Metastatic Breast Carcinoma in the Ovary (tissue), 3 donors: ENCODE measurements around a stretch of chr9.

DNA sequence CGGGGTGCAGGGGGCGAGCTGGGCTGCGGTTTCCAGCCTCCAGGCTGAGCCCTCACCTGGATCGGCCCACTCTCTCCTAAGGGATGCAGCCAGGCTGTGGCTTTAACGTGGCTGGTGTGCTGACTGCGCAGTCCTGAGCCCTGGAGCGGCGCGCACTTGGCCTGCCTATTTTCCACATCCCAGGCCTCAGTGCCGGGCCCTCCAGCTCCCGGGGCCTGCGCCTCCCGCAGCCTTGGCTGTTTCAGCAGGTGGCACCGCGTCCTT is 27.0 kb downstream of the WDR5 start:
- PRO-cap, 3 experiments: no peak in any of the 3 experiments

DNA sequence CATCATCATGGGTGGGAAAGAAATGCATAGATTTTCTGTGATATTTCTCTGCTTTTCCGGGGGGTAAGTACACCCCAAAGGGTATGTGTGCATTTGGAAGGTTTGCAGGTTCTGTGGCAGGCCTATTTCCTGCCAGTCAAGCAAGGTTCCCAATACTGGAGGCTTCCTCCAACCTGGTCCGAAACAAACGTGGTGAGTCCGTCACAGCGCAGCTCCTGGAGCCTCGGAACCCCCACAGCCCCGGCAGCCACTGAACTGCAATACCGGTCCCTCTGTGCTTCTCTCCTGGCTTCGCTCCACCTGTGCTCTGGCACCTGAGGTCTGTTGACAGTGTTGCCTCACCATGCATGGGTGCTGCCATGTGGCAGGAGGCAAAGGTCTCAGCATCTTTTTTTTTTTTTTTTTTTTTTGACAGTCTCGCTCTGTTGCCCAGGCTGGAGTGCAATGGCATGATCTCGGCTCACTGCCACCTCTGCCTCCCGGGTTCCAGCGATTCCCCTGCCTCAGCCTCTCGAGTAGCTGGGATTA is 85.4 kb downstream of the WDR5 start:
- PRO-cap, 3 experiments: no peak in any of the 3 experiments

GRCh38 chr9:134267761-134268462 is 58.3 kb upstream of the RXRA start:
- PRO-cap, 3 experiments: no peak in any of the 3 experiments

- PRO-cap, 3 experiments: no peak in any of the 3 experiments
Observed at GRCh38 chr9:134307534-134307994, 18.7 kb upstream of the RXRA start.

DNA sequence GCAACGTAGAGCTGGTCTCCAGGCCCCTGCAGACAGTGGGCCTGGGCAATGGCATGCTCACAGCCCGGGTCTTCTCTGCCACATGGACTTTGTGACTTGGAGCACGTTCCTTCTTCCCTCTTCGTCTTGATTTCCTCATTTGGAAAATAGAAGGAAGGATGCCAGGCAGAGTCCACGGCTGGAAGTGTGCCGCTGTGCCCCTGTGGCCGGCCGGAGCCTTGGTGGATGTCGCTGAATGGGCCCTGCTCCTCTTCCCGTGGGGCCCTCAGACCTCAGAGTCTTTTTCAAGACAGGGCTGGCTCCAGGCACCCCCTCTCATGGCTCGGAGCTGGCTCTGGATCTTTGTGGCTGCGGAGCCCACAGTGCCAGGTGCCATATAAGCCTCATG is 10.1 kb downstream of the RXRA start:
- PRO-cap, 3 experiments: no peak in any of the 3 experiments

DNA sequence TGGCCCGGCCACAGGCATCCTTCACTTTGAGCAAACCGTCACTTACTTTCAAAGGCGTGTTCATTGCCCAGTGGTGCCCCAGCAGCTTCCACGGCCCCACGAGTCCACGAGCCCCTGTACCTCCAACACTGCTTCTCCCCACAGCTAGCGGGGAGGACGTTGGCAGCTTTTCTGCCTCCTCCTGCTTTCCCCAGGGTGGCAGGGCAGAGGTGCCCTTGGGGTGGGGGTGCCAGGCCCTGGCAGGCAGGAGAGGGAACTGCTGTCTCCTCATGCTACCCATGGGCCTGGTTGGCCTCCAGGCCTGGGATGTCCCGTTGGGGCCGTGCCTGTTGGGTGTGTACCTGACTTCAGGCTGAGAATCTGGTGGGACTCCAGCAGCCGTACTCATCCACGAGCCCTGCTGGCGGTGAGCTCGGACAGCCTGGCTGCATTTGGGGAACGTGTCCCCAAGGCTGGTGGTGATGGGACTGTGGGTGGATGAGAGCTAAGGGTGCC is 27.3 kb downstream of the RXRA start:
- PRO-cap, 3 experiments: no peak in any of the 3 experiments

- PRO-cap, 3 experiments: peak in 3 of 3 experiments; most common minus-strand start chr9:134361034 (in 2)
Observed at GRCh38 chr9:134360785-134361736, 34.8 kb downstream of the RXRA start.

GRCh38 chr9:134437606-134438251 is 111.5 kb downstream of the RXRA start:
- PRO-cap, 3 experiments: no peak in any of the 3 experiments

DNA sequence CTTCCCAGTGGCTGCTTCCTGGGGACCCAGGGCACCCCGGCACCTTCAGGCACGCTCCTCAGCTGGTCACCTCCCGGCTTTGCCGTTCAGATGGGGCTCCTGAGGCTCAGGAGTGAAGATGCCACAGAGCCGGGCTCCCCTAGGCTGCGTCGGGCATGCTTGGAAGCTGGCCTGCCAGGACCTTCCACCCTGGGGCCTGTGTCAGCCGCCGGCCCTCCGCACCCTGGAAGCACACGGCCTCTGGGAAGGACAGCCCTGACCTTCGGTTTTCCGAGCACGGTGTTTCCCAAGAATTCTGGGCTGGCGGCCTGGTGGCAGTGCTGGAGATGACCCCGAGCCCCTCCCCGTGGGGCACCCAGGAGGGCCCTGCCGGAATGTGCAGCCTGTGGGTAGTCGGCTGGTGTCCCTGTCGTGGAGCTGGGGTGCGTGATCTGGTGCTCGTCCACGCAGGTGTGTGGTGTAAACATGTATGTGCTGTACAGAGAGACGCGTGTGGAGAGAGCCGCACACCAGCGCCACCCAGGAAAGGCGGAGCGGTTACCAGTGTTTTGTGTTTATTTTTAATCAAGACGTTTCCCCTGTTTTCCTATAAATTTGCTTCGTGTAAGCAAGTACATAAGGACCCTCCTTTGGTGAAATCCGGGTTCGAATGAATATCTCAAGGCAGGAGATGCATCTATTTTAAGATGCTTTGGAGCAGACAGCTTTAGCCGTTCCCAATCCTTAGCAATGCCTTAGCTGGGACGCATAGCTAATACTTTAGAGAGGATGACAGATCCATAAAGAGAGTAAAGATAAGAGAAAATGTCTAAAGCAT is 113.2 kb downstream of the RXRA start:
- PRO-cap, 3 experiments: peak in 3 of 3 experiments; most common plus-strand start position 484 of the sequence (in 3)

DNA sequence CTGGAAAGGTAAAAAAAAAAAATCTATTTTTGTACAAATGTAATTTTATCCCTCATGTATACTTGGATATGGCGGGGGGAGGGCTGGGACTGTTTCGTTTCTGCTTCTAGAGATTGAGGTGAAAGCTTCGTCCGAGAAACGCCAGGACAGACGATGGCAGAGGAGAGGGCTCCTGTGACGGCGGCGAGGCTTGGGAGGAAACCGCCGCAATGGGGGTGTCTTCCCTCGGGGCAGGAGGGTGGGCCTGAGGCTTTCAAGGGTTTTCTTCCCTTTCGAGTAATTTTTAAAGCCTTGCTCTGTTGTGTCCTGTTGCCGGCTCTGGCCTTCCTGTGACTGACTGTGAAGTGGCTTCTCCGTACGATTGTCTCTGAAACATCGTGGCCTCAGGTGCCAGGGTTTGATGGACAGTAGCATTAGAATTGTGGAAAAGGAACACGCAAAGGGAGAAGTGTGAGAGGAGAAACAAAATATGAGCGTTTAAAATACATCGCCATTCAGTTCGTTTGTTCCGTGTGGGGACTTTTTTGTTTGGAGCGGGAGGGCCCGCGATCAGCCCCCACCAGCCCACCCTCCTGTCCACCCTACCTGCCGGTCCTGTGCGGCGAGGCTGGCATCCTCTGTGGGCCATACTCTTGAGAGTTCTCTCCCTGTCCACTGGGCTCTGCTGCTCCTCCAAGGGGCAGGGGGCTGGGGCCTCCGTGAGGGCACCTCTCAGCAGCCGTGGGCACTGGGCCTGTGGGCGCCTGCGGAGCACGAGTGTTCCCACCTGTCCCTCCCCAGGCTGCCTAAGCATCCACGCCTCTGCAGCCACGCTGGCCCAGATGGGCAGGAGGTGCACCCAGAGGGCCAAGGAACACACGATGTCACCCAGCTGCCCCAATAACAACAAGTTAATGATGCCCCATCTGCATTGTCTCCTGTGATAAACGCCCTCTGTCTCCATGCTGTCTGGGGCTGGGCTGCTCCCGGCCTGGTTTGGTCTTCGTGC is 114.1 kb downstream of the RXRA start:
- PRO-cap, 3 experiments: no peak in any of the 3 experiments

DNA sequence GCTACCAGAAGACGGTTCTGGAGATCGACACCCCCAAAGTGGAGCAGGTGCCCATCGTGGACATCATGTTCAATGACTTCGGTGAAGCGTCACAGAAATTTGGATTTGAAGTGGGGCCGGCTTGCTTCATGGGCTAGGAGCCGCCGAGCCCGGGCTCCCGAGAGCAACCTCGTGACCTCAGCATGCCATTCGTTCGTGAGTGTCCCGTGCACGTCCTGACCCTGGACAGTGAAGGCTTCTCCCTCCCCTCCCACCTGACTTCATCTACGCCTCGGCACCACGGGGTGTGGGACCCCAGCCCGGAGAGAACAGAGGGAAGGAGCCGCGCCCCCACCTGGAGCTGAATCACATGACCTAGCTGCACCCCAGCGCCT is 38.5 kb upstream of the FCN2 start:
- PRO-cap, 3 experiments: no peak in any of the 3 experiments

- PRO-cap, 3 experiments: no peak in any of the 3 experiments
Observed at GRCh38 chr9:134922337-134922877, 4.7 kb upstream of the FCN1 start.

- PRO-cap, 3 experiments: no peak in any of the 3 experiments
Observed at GRCh38 chr9:135120205-135120723, 32.8 kb downstream of the OLFM1 start.

DNA sequence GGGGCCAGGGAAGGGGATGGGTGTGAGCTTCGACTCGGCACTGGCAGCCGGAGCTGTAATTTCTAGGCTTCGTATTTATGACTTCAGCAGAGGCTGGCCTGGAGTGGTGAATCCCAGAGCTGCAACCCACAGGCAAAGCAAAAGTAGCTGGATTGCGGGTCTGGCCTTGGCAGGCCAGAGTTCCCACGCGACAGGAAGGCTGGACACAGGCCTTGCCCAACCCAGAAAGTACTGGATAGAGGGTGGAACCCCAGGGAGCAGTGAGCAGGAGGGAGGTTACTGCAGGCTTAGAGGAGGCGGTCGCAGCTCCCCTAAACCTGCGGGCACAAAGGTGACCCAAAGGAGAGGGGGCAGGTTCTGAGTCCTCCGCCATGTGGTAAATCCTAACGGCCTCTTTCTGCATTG is 126.2 kb upstream of the PPP1R26 start:
- PRO-cap, 3 experiments: no peak in any of the 3 experiments

GRCh38 chr9:135906047-135906262 is 1.4 kb downstream of the CAMSAP1 start:
- PRO-cap, 3 experiments: peak in 1 of 3 experiments; most common plus-strand start chr9:135906107 (in 1)

GRCh38 chr9:135978767-135979681 is 17.9 kb upstream of the UBAC1 start:
- PRO-cap, 3 experiments: no peak in any of the 3 experiments

DNA sequence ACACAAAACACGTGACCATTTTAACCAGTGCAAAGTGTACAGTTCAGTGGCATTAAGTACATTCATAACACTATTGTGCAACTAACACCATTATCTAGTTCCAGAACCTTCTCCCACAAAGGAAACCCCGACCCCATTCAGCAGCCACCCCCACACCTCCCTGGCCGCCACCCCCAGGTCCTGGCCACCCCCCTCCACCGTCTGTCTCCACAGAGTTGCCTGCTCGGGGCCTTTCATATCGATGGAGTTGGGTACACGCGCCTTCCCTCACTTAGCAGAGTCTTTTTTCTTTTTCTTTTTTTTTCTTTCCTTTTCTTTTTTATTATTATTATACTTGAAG is 33.7 kb upstream of the UBAC1 start:
- PRO-cap, 3 experiments: no peak in any of the 3 experiments

DNA sequence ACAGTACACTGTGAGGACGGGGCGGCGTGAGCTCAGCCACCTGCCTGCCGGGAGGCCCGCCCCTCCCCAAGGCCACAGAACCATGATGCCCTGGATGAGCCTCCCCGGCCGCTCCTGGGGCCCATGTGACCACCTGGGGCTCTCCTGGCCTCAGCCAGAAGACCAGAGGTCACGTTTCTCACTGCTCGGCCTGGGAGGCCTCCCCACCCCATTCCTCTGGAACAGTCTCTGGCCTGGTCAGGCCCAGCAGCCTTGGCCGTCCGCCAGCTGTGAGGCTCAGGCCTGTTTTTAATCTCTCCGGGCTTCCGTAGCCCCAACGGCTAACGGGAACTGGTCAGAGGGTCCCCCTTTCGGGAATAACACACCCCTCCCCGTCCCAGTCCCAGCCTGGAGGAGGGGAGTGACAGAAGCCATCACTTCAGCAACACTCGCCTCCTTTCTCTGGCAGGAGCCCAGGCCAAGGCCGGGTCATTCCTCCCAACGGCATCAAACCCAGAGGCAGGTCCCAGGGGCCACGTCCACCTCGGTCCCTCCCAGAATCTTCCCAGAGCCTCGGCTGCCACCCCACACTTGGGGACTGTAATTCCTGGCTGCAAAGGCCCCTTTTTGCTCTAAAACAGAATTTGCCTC is 51.0 kb upstream of the UBAC1 start:
- PRO-cap, 3 experiments: no peak in any of the 3 experiments

- PRO-cap, 3 experiments: no peak in any of the 3 experiments
Observed at GRCh38 chr9:136098764-136099260, 3.7 kb upstream of the NACC2 start.

- PRO-cap, 3 experiments: no peak in any of the 3 experiments
Observed at GRCh38 chr9:136297029-136297908, 6.6 kb downstream of the CCDC187 start.